ENCODE results near the gene DNAJC1.

GRCh38 chr10:17687770-17688398, 43.9 kb downstream of the STAM start:
- PRO-cap, 2 experiments = no peak in any of the 2 experiments

- PRO-cap, 2 experiments = no peak in any of the 2 experiments
Observed at GRCh38 chr10:17863513-17863712, 54.3 kb downstream of the MRC1 start.

DNA sequence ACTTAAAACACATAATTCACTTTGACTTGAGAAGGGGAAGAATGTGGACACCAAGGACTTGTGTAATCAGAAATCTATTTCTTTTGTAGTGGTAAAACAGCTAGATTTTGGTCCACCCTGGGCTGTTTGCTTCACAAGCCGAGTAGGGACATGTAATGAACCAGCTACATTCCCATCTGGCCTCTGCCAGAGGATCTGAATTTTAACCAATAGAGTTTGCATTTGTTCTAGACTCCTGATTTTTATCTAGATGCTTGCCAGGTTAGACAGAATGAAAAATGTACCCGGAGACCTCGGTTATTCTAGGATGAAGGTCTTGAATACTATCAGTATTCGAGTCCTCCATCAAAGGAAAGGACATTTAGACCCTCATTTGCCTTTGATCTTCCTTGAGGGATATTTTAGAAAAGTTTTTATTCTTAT, 2.0 kb downstream of the CACNB2 start:
- PRO-cap, 2 experiments = no peak in any of the 2 experiments

GRCh38 chr10:18306247-18307002, 166.2 kb downstream of the CACNB2 start:
- PRO-cap, 2 experiments = no peak in any of the 2 experiments

DNA sequence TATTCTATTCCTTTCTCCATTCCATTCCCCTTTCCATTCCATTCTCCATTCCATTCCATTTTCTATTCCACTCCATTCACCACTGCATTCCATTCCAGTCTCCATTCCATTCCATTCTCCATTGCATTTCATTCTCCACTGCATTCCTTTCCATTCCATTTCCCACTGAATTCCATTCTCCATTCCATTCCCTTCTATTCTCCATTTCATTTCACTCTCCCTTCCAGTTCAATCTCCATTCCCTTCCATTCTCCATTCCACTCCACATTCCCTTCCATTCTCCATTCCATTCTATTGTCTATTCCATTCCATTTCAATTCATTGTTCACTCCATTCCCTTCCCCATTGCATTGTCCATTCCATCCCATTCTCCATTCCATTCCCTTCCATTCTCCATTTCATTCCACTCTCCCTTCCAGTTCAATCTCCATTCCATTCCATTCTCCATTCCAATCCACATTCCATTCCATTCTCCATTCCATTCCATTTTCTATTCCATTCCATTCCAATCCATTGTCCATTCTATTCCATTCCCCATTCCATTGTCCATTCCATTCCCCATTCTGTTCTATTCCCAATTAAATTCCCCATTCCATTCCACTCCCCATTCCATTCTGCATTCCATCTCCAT, 79.4 kb downstream of the NSUN6 start:
- PRO-cap, 2 experiments = no peak in any of the 2 experiments

GRCh38 chr10:18586480-18586952, 64.9 kb downstream of the NSUN6 start:
- PRO-cap, 2 experiments = no peak in any of the 2 experiments

DNA sequence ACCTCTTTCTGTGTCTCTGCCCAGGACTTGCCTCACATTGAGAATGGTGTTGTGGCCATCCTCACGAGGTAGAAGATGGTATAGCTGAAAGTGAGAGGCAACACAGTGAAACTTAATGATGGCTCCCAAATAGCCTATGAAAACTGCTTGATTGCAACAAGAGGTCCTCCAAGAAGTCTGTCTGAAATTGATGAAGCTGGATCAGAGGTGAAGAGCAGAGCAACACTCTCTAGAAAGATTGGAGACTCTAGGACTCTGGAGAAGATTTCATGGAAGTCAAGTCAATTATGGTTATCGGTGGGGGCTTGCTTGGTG, 78.2 kb downstream of the ARL5B start:
- PRO-cap, 2 experiments = no peak in any of the 2 experiments

- PRO-cap, 2 experiments = no peak in any of the 2 experiments
Observed at GRCh38 chr10:19931434-19931952, 115.3 kb downstream of the PLXDC2 start.

- PRO-cap, 2 experiments = no peak in any of the 2 experiments
Observed at GRCh38 chr10:20123692-20124504, 307.7 kb downstream of the PLXDC2 start.

DNA sequence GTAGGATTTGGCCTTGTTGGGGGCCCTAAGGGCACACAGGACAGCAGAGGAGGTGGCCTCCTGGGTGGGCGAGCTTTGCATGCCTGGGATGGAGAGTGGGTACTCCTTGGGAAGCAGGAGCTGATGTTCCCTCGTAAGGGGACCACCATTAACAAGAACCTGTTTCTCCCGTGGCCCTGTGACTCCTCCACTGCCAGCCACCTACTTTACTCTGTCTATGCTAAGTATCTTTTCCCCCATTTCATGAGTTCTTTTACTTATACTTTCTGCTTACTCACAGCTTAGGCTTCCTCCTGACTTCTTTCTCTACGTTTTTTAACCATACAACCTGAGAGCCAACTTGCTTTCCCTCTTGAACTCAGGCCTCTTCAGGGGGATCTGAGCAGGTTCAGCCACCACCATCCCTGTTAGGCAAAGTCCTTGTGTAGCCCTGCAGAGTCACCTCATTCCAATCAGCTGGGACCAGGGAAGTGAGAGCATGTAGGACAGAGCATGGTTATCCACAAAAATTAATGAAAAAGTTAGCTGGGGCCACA, 118.9 kb downstream of the NEBL start:
- PRO-cap, 2 experiments = no peak in any of the 2 experiments

DNA sequence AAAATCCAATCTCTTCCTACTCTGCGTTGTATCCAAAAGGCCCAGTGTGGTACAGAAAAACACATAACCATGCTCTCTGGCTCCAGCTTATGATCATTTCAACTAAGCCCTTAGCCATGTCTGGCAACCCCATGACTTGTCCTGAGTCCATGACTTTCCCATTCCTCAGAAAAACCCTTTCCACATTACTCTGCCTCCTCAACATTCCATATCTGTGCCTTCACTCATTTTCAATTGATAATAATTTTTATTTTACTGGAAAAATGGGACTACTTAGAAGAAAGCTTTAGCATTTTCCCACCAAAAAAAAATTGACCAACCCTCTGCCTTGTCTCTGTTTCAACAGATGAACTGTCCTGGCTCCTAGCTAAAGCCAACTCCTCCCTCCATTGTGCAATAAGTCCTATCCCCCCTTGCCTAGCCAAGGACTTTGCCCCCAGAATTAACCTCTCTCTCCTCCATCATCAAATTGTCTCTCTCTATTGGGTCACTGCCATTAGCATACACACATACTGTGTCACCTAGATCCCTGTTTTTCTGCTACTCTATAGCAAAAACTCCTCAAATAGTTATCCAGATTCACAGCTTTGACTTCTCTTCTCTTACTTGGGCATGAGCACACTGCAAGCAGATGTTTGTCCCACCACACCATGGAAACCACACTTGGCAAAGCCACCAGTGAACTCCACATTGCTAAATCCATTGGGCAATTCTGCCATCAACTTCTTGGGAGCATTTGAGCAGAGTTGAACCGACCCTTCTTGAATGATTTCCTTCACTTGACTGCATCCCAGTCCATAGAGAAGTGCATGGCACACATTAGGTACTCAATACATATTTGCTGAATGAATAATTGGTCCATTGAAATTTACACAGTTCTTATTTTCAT, 91.3 kb upstream of the NEBL start:
- PRO-cap, 2 experiments = no peak in any of the 2 experiments

DNA sequence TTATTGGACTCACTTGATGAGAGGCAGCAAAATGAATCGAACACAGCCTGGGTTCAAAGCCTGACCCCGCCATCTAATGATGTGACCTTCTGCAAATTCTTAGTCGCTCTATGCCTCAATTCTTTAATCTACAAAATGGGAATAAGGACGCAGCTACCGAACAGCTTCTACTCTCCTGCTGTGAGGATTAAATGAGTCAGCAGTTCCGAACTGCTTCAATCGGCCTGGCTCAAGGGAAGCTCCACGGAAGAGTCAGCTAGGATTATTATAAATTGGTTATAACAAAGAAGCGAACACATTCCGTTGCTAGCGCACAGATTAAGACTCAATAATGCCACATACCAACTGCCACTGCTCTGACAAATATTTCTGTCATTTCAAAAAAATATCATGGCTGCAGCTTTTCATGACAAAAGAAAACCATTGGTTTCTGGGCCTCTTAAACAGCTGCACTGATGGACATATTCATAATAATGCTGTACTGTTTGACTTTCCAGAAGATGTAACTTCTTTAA, 278.1 kb upstream of the NEBL start:
- PRO-cap, 2 experiments = no peak in any of the 2 experiments

- PRO-cap, 2 experiments = no peak in any of the 2 experiments
Observed at GRCh38 chr10:21505567-21506127, 19.8 kb downstream of the SKIDA1 start.

DNA sequence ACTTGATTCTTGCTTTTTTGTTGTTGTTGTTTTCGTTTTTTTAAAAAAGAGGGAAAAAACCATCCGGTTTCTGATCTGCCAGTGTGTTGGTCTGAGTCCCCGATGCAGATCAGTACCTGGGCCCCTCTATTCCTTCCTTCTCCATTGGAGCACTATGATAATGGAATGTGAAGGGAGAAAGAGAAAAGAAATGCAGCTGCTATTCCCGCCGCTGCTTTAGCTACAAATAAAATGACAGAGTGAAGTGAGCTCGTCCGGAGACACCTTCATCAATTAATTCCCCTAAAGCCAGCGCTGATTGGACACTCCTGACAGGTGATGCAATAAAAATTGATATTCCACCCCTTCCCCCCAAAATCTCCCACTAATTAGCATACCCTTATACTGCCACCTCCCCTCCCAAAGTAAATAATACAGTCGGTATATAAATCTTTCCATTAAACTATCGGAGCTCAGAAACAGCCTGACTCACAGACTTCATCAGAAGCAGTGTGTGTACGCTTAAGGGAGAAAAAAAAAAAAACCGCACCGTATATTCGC, 7.4 kb downstream of the SKIDA1 start:
- PRO-cap, 2 experiments = peak in 1 of 2 experiments; most common minus-strand start position 218 of the sequence (in 1)

DNA sequence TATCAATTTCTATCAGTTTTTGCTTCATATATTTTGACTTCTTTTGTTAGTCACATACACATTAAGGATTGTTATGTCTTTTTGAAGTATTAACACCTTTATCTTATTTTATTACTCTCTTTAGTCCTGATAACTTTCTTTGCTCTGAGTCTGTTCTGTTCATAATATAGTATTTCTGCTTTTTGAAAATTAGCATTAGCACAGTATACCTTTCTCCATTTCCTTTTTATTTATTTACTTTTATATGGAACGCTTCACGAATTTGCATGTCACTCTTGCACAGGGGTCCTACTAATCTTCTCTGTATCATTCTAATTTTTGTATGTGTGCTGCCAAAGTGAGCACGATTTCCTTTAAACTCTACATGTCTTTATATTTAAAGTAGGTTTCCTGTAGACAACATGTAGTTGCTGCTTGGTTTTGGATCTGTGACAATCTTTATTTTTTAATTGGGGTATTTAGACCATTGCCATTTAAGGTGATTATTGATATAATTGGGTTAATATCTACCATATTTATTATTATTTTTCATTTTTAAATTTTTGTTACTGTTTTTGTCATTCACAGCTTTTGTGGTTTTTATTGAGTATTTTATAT, 127.5 kb downstream of the MLLT10 start:
- PRO-cap, 2 experiments = no peak in any of the 2 experiments

DNA sequence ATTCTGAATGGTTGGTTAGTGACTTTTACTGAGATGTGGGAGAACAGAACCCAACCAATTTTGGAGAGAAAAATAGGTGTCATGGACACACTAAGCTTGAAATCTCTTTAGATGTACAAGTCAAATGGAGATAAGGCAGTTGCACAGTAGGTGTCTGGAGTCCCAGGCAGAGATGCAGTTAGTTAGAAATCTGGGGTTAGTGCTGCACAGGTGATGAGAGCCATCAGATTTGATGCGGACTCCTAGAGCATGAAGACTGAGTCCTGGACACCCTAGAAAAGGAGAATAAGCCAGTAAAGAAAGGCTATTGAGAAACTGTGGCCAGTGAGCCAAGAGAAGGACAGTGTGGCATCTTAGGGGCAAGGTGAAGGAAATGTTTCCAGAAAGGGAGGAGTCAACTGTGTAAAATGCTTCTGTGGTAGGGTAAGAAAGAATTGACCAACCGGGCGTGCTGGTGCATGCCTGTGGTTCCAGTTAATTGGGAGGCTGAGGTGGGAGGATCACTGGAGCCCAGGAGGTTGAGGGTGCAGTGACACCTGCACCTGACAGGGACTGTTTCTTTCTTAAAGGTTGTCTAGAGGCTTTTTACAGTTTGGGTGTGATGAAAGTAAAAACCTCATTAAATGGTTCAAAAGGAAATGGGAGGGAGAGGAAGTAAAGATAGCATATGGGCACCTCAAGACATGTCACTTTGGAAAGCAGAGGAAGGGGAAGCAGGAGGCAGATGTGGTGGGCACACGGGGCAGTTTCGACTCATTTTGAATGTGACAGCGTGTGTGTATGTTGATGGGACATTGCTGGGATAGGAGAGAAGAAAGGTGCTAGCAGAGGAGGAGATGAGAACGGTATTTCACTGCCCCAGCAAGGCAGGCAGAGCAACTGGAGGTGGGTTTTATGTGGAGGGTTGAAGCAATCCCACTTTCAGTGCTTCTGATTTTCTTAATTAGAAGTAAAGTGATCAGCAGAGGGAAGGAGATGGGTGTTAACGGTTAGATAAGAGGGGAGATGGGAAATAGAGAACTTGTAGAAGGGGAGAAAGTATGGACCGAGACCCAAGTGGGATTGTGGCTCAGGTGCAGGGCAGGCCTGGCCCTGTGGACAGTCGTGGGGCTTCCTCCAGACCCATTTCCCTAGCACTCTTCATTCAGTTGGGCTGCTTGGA, 203.0 kb downstream of the MLLT10 start:
- PRO-cap, 2 experiments = no peak in any of the 2 experiments

- PRO-cap, 2 experiments = no peak in any of the 2 experiments
Observed at GRCh38 chr10:21746849-21747889, 213.1 kb downstream of the MLLT10 start.

DNA sequence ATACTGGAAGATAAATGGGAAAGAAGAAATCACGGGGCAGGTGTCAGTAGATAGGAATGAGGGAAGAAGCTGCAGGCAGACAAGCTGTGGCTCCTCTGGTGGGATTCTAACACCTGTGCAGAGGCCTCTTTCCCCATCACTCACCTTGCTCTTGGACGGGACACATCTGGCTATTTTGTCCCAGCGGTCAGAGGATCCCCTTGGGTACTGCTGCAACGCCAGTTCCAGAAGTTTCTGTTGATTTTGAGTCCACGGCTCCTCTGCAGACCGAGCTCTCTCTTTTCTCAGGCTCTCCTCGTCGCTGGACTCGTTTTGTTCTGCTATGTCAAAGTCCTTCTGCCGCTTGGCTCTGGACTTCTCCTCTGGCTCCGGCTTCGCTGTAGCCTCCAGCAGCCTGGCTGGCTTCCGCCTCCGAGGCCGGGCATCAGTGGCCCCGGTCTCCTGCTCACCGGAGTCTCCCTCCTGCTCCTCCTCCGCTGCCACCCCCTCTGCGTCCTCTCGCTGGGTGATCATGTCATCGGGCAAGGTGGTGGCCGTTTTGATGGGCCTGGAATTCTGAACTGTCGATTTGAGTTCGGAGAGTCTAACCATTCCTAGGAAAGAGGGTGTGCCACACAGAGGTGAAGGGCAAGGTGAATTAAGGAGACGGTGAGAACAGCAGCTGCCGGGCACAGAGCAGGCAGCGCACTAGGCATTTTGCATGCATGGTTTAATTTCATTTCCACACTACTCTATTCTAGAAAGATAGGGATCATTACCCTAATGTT, 225.2 kb downstream of the MLLT10 start:
- PRO-cap, 2 experiments = no peak in any of the 2 experiments

- PRO-cap, 2 experiments = peak in 1 of 2 experiments; most common plus-strand start chr10:22002777 (in 1); most common minus-strand start chr10:22002941 (in 1)
Observed at GRCh38 chr10:22002656-22003610, 597 bp downstream of the DNAJC1 start.

DNA sequence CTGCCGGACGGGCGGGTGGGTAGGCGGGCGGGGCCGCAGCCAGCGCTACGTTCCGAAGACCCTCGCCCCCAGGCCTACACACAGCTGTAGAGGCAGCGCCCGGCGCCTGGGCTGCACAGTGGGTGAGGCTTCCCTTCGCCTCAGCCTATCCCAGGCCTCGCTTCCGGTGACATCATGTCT, at the start of gene DNAJC1:
Gene DNAJC1, minus strand, starts transcription at position 120 of the 180 bp plus-strand sequence.
- PRO-cap, 2 experiments = peak in 1 of 2 experiments; most common minus-strand start position 120 of the sequence (in 1)

Data from cerebral cortex (tissue), 2 donors.